ENCODE measurements around a stretch of chr7.

DNA sequence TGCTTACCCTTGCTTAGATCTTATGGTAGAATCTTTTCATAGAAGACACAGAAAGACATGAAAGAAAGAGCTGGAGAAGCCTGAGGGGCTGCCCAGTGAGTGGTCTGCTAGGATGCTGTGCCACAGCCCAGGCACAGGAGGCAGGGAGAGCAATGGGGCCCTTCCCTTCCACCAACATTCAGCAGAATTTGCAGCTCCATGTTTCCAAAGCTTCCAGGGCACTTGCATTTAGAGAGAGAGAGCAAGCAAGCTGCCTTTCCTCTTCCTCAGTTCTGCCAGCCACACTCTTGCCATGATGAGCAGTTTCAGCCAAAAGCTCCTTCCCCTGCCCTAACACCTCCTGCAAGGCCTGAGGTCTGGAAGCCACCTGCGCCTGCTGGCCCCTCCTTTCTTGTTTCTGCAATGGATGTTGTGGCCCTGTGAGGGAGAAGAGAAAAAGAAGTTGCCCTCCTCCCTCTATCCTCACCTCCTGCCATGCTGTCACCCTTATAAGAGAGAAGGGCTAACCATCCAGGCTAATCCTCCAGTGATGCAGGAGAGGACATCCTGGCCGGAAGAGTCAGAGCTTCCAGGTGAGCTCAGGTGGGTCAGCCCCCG, 48.6 kb downstream of the IKZF1 start:
- PRO-cap, result no peak
- RAMPAGE, long total RNA, 4 experiments, result no peak in any of the 4 experiments

GRCh38 chr7:50362309-50363235, 58.1 kb downstream of the IKZF1 start:
- PRO-cap, result no peak
- RAMPAGE, long total RNA, 4 experiments, result no peak in any of the 4 experiments

DNA sequence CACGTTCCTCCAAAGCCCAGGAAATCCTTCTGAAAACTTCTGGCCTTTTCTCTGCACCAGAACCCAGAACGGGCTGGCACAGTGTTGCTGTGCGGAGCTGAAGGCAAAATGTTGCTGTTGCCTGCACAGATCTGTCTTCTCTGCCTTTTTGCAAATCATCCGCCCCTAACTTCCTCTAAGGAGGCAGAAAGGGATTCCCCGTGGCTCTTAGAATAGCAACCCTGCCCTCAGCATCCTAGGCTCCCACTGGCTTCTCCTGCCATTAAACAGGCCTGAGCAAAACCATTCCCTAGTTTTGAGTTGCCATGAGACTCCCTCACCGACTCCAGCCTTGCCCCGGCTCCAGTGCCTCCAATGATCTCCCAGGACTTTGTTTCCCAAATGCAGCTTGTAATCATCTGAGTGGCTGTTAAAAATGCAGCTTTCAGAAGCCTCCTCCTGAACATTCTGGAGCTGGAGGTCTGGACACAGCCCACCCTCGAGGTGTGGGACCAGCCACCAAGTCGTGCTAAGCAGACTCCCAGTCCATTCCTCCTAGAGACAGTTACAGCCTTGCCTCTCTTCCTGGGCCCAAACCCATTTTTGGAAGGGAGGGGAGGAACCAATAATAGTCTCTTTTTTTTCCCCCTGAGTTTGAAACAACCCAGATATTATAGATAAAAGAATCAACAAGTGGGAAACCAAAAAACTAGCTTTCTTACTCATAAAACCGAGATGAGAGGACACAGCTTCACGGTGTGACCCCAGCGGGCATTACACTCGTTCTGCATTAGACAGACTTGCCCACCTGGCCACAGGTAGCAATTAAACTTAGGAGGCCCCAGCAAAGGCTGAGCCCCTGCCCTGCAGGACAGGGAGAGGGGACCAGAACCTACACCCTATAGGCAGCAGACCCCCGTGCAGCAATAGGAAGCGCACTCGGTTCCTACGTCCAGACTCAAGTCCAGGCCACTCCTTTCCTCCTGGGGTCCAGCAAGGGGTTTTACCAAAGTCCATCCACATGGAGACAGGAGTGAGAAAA, 44.5 kb downstream of the FIGNL1 start:
- PRO-cap, result no peak
- RAMPAGE, long total RNA, 4 experiments, result no peak in any of the 4 experiments

- PRO-cap, result no peak
- RAMPAGE, long total RNA, 4 experiments, result no peak in any of the 4 experiments
Observed at GRCh38 chr7:50531229-50532283, 33.6 kb downstream of the DDC start.

DNA sequence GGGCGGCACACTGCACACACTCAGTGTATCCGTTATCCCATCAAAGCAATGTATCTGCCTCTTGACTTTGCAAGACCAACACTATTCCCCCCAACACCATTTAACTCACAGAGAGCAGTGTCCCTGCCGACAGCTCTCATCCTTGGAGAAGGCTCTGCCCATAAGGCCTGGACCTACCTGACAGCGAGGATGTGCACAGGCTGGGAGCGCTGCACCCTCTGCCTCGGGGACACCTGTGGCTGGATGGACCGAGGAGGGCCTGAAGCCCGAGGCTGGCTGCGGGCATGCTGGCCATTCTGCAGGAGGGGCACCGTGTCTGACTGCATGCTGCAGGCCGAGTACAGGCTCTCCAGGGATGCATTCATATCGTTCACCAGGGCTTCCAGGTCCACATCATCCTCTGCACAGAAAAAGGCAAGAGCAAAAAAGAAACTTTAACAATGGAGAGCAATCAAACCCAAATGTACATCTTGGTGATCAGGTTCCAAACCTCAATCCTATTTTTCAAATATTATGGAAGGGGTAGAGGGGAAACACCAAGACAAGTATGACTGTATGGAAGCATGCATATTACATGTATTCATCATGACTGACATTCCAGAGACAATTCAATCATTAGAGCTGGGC, 108.3 kb downstream of the GRB10 start:
- PRO-cap, result no peak
- RAMPAGE, long total RNA, 4 experiments, result start-site peak on the minus strand in 1 of 4 experiments, centred at position 269 of the sequence, 20 reads per replicate

DNA sequence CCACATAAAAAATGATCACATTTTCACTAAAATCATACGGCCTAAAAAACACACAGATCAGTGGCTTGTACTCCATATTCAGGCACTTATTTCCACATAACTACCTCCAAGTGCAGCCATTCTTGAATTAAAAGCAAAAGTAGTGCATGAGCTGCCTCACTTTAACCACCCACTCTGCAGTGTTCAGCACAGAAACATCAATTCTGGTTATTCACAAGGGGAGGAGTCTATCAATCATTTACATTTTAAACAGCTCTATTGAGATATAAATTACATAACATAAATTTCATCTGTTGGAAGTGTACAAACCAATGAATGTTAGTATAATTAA, 70.2 kb downstream of the GRB10 start:
- PRO-cap, result no peak
- RAMPAGE, long total RNA, 4 experiments, result no peak in any of the 4 experiments

DNA sequence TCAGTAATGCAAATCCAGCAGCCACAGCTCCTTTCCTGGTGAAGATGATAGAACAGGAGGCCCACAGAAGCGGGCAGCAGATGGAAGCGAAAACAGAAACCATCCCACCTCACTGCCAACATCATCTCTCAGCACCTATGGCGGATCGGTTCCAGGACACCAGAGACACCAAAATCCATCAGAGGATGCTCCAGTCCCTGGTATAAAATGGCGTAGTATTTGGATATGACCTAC, 23.5 kb downstream of the GRB10 start:
- PRO-cap, result no peak
- RAMPAGE, long total RNA, 4 experiments, result no peak in any of the 4 experiments

- PRO-cap, result no peak
- RAMPAGE, long total RNA, 4 experiments, result no peak in any of the 4 experiments
Observed at GRCh38 chr7:50763778-50764276, 18.9 kb downstream of the GRB10 start.

GRCh38 chr7:50970070-50970570, 187.4 kb upstream of the GRB10 start:
- PRO-cap, result no peak
- RAMPAGE, long total RNA, 4 experiments, result no peak in any of the 4 experiments

DNA sequence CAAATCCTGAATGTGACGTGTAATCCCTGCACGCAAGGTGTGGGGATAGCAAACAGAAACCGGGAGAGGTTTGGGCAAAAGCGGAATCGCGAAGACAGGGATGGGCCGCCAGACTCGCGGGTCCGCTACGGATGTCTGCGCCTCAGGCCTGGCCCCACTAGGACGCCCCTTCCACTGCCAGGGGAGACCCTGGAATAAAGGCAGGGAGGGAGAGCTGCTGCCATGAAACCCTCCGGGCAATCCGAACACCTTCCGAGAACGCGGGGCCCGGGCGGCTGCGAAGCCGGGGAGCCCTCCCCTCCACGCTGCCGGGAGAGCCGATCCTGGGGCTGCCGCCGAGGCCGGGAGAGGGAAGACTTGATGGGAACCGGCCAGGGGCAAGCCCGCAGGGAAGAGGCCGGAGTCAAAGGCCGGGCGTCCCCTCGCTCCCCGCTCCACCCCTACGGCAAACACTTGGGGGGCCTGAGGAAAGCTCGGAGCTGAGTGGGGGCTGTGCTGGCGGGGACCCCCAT, 752 bp downstream of the COBL start:
- PRO-cap, result unidirectional peak, plus-strand start at position 77 of the sequence
- RAMPAGE, long total RNA, 4 experiments, result no peak in any of the 4 experiments

DNA sequence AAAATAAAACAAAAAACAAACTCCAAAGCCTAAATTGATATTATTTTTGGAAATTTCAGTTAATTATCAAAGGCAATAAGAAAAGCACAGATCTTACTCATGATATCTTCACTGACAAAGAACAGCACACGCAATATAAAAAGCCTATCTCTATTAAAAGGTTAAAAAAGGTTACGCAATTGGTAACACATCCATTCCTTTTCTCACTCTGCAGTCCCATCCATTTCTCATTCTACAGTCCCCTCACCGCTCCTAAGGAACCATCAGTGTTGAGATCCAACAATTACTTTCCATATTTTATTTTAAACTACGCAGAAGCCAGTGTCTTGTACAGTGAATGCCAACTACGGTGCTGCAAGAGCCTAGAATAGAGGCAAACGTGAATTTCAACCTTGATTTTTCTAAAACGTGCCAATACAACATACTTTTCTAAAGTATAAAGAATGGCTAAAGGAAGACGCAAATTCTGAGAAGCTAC, 1.2 kb downstream of the SEC61G start:
- PRO-cap, result no peak
- RAMPAGE, long total RNA, 4 experiments, result no peak in any of the 4 experiments

DNA sequence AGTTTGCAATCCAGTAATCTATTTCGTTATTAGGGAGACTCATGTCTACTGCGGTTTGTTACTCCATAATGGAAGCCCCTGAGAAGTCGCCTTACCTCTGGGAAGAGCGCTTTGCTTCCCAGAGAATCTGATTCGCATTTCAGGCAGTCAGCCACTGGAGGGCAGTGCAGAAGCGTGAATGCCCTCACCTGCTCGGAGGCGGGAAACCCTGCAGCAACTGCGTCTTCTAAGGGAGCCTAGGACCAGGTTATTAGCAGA, 15.1 kb upstream of the SEC61G start:
- PRO-cap, result no peak
- RAMPAGE, long total RNA, 4 experiments, result no peak in any of the 4 experiments

DNA sequence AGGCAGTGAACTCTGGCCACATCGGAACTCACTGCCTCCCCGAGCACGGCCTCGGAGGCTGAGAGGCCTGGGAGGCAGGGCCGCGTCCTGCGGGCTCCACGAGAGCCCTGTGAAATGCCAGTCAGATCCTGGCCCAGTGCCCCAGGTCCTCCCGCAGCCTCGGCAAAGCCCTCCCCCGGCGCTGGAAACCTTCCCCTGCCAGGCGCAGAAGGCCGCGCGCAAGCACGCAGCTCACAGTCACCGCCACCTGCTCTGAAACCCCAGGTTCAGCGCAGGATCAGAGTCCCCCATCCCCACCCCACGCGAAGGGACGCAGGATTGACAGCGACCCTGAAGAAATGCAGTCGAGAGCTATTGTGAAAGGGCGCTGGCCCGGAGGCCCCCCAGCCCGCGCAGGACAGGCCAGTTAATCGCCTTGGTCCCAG, 13.6 kb upstream of the EGFR start:
- PRO-cap, result no peak
- RAMPAGE, long total RNA, 4 experiments, result no peak in any of the 4 experiments

- PRO-cap, result no peak
- RAMPAGE, long total RNA, 4 experiments, result no peak in any of the 4 experiments
Observed at GRCh38 chr7:55017489-55018087, 1.2 kb upstream of the EGFR start.

- PRO-cap, result bidirectional peak, plus-strand start at chr7:55019556, minus-strand start at chr7:55019484
- RAMPAGE, long total RNA, 4 experiments, result no peak in any of the 4 experiments
Observed at GRCh38 chr7:55019388-55019789, 572 bp downstream of the EGFR start.

DNA sequence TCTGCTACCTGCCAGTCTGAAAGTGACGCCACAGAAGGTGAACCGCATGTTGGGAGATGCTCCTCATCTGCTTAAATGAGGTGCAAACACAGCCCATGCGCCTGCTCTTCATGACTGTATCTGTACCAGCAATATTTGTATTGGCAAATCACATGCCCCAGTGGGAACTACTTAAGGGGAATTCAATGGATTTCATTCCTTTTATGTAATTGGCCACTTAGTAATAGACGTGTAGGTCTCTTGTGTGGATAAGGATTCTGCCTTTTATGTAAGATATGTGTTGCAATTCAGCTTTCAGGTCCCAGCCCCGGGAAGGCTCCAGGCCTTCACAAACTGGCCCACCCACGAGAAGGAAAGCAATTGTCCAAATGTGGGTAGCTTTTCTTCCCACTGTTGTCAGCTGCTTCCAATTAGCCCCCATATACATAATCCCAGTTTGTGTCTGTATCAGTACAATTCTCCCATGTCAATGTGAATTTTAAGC, 42.2 kb downstream of the EGFR start:
- PRO-cap, result no peak
- RAMPAGE, long total RNA, 4 experiments, result no peak in any of the 4 experiments

GRCh38 chr7:55072757-55073626, 54.2 kb downstream of the EGFR start:
- PRO-cap, result no peak
- RAMPAGE, long total RNA, 4 experiments, result no peak in any of the 4 experiments

GRCh38 chr7:55080785-55081586, 62.2 kb downstream of the EGFR start:
- PRO-cap, result no peak
- RAMPAGE, long total RNA, 4 experiments, result no peak in any of the 4 experiments

DNA sequence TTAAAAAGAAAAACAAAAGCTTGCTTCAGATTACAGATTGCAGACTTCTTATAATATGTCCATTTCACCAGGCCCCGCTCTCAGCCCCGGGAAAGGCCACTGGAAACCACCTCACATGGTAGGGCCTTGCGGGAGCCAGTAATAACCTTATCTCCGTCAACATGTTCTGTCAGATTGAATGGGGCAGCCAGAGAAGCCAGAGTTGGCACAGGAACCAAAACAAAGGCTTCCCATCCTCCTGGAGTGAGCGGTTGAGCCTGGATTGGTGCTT, 108.9 kb downstream of the EGFR start:
- PRO-cap, result no peak
- RAMPAGE, long total RNA, 4 experiments, result no peak in any of the 4 experiments

DNA sequence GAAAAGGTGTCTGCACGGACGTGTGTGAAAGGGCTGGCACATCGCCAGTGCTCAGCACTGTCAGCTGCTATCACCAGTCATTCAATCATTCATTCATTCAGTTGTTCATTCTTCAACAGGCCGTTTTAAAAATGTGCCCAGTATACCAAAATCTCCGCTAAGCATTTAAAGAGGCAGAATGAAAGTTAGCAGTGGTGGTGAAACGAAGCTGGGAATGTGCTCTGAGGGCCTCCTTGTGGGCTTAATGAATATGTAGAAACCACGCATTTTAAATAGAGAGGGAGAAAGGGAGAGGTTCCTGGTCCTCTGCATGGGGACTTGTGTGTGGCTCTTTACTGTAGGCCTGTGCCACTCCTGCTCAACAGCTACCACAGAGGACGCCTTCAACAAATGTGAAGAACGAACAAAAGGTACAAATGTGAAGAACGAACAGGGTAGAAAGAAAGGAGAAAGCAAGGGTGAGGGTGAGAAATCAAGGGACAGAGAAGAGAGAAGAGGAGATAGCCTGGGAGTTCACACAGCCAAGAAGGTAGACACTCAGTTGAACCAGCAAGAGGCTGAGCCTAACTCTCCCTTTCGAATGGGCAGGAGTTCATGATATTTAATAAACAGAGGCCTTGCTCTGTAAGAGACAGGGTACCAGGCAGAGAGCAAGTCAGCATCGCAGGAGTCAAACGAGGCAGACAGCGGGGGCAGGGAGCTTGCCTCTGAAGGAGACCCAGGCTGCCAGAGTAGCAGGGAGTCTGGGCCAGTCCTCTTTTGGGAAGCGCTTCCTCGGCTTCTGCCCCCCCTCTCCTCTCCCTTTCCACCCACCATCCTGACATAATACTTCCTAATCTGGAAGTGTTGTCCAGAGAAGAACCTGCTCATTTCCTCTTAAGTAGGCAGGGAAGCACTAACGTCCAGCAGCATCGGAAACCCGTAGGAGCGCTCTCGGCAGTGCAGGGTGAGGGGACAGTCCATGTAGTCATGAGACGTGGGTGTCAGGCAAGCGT, 170.8 kb downstream of the EGFR start:
- PRO-cap, result no peak
- RAMPAGE, long total RNA, 4 experiments, result no peak in any of the 4 experiments

All from esophagus muscularis mucosa (tissue), 4 donors.